ENCODE results near the gene NHSL1.

- PRO-cap, result no peak
Measured at GRCh38 chr6:137723800-137724381, 143.2 kb upstream of the TNFAIP3 start.

- PRO-cap, result no peak
Measured at GRCh38 chr6:137872525-137873089, 5.5 kb downstream of the TNFAIP3 start.

GRCh38 chr6:137933596-137934269 lies 66.7 kb downstream of the TNFAIP3 start:
- PRO-cap, result no peak

DNA sequence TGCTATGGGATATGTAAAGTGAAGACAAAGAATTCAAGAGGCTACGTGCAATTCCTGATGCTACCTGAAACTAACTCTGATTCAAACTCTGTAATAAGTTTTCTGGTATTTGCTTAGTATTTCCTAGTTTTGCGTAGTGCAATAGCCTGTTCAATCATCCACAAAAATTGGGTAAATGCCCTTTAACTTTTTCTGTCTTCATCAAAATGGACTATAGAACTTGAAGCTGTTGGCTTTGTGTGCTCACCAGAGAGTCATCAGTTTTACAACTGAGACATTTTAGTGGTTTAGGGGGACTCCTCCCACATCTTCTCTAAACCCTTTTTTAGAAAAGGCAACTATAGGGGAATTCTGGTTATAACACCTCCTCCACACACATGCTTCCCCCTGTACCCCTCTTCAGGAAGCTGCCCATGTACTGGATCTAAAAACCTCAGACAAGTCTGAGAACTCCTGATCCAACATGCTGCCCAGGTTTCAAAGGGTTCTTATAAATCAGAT lies 73.1 kb downstream of the TNFAIP3 start:
- PRO-cap, result no peak

- PRO-cap, result unidirectional peak, plus-strand start at chr6:138161550
Measured at GRCh38 chr6:138161307-138161620, 475 bp upstream of the ARFGEF3 start.

GRCh38 chr6:138219295-138219784 lies 1.0 kb upstream of the PBOV1 start:
- PRO-cap, result no peak

DNA sequence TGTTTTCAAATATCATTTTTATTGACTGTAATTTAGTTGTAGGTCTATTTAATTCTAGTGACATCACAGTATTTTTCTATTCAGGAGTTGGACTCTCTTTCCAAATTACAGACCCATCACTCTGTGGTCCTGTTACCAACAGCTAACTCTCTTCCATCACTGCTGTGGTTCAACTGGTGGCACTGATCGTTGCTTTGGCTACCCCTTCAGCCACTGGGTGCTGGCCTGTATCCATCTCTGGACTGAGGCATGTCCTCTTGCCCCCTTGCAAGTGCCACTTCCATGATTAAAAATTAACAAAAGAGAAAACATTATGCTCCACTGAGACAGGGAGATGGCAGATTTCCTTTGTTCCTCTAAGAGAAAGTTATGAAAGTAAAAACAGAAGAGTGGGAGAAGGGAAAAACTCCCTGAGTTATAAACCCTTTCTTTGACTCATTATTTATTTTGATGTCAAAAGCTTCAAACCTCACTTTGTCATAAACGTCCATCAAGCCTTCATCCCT lies 49.6 kb upstream of the PBOV1 start:
- PRO-cap, result no peak

GRCh38 chr6:138499180-138499806 lies at the start of gene NHSL1:
Gene NHSL1, minus strand, starts transcription at chr6:138499494.
- PRO-cap, result bidirectional peak, plus-strand start at chr6:138499634, minus-strand start at chr6:138499386

GRCh38 chr6:138499807-138500519 lies 669 bp upstream of the NHSL1 start:
- PRO-cap, result no peak

GRCh38 chr6:138540354-138540947 lies 41.2 kb upstream of the NHSL1 start:
- PRO-cap, result no peak

GRCh38 chr6:138571240-138571586 lies 71.9 kb upstream of the NHSL1 start:
- PRO-cap, result no peak

- PRO-cap, result unidirectional peak, minus-strand start at chr6:138572569
Measured at GRCh38 chr6:138571587-138573010, 72.8 kb upstream of the NHSL1 start.

DNA sequence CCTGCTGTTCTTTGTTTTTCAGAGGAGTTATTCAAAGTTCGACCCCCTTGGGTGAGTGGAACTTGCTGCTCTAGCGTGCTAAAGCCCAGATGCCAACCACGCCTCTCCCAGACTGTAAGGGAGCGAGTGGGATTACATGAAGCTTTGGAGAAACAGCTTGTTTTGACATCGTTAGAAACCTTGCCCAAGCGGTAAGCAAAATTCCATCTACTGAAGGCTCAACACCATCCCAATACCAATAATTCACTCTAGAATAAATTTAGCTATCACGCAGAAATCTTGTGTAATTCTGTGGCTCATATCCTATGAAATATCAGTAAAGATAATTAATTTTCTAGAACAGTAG lies 48.5 kb downstream of the ECT2L start:
- PRO-cap, result no peak

DNA sequence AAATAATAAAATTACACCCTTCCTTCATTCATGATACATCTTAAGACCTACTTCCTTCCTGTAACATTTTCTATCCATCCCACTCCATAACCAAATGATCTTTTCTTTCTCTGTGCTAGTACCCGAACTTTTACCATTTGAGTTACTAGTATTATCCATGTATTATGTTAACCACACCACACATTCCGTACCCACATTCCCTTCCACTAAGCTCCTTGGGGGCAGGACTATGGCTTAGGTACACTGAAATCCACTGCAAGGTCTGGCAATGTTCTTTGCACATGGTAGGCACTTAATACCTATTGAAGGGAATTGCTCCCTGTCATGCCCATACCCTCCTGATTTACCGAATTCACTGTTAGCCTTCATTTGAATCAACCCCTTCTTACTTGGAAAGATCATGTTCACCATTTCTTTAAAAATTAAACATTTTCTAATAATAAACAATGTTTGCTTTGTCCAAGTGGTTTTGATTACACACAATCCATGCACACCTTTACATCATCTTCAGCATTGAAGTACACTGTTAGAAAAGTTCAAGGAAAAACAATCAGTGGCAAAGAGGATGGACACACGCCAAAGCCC lies 24.8 kb downstream of the REPS1 start:
- PRO-cap, result no peak

- PRO-cap, result bidirectional peak, plus-strand start at chr6:139133503, minus-strand start at chr6:139133235
Measured at GRCh38 chr6:139132744-139133337, 2.0 kb upstream of the HECA start.

GRCh38 chr6:139148598-139149108 lies 13.8 kb downstream of the HECA start:
- PRO-cap, result no peak

- PRO-cap, result no peak
Measured at GRCh38 chr6:139159975-139160174, 25.0 kb downstream of the HECA start.

DNA sequence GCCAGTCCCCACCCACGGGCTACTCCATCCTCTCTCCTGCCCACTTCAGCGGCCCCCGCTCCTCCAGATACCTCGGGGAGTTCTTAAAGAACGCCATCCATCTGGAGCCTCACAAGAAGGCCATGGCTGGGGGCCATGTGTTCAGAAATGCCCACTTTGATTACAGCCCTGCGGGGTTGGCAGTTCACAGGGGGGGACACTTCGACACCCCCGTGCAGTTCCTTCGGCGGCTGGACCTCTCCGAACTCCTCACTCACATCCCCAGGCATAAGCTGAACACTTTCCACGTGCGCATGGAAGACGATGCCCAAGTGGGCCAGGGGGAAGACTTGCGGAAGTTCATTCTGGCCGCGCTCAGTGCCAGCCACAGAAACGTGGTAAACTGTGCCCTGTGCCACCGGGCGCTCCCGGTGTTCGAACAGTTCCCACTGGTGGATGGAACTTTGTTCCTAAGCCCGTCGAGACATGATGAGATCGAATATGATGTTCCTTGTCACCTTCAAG lies 32.0 kb downstream of the HECA start:
- PRO-cap, result no peak

DNA sequence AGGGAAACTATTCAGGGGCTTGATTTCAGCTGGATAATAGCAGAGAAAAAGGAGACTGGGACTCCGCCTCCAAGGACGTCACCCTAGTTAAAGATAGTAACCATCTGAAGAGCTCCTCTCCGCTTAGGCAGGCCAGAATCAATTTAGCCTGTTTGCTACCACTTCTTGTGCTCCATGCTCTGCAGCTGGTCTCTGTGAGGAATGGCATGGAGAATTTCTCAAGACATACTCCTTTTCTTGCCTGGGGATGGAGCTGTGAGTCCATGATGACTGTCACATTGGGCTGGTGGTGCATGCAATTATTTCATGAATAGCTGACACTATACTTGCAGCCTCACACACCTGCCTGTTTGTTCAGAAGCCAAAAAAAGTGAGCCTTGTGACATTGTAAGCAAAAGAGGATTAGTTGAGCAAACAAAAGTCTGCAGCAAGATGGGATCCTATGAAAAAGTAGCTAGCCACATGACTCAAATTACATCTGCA lies 61.4 kb downstream of the TXLNB start:
- PRO-cap, result no peak

- PRO-cap, result no peak
Measured at GRCh38 chr6:139270318-139270861, 21.4 kb downstream of the TXLNB start.

Data from vermiform appendix (tissue), 1 donor.